HT-29 (cell line): ENCODE measurements around the genes RERG, STRAP and ABCC9.

DNA sequence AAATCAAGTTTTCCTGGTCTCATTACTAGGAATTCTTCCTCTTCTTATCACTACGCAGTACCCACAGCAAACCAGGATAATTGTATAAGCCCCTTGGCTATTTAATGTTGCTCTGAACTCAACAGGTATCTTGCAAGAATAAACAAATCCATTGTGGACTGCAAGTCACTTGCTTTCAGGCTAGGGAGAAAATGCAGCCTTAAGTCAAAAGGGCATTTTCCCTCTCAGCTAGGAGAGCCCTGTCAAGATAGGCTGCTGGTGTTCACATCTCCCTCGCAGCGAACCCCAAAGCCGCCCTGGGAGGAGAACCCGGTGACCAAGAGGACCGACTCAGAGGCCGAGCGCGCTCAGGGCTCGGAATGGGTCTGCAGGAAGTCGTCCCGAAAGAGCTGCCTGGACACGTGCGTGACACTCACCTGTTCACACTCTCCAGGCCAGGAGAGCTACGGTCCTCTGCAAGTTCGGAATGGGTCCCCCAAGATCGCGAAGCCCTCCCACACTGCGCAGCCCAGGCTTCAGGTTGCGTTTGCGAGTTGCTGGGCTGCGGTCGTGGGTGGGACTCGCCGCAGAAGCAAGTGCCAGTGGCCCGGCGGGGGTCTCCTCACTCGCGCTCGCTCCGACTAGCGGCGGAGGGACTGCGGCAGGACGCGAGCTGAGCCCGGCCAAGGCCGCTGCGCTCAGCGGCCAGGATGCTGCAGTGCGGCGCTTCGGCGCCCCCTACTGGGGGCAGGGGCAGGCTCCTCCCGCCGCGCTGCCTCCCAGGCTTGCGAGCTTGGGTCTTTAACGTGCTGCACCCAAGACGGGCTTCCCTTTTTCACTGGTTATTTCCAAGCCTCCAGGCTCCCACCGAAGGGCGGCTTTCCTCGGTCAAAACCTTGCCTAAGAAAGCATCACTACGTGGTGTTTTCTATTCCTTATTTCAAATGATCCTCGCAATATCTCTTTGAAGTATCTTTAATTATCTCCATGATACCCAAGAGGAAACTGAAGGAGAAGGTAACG is at the start of gene RERG:
Gene RERG (minus strand): TSS at position 639 of the 1,002 bp plus-strand sequence.
- RAMPAGE, long total RNA = no peak

DNA sequence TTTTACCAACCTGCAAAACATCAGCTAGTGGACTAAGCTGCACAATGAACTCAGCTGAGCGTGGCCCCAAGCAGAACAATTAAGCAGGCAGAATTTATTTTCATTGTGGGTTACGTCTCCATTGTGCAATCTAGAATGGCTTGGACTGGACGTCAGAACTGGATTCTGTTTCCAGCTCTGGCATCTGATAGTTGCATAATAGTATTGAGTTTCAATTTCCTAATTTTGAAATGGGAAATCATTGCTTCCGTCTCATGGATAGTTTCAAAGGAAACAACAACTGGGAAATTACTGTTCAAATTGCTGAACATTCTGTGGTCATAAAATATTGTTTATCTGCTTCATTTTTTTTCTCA is 35.6 kb upstream of the RERG start:
- RAMPAGE, long total RNA = no peak

- RAMPAGE, long total RNA = no peak
Observed at GRCh38 chr12:15547668-15548035, 225.3 kb downstream of the PTPRO start.

GRCh38 chr12:15882188-15883043 is at the start of gene STRAP:
Gene STRAP (plus strand): TSS chr12:15882387.
- RAMPAGE, long total RNA = start-site peak on the plus strand at chr12:15882401-15882639, 172 and 176 reads in 2 replicates

DNA sequence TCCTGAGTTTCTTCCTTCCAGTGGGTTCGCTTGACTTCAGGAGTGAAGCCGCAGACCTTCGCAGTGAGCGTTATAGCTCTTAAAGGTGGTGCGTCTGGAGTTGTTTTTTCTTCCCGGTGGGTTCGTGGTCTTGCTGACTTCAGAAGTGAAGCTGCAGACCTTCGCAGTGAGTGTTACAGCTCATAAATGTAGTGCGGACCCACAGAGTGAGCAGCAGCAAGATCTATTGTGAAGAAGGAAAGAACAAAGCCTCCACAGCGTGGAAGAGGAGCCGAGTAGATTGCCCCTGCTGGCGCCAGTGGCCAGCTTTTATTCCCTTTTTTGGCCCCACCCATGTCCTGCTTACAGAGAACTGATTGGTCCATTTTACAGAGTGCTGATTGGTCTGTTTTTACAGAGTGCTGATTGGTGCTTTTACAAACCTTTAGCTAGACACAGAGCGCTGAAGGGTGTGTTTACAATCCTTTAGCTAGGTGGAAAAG is 14.9 kb upstream of the MGST1 start:
- RAMPAGE, long total RNA = no peak

GRCh38 chr12:16363710-16364592 is 16.5 kb downstream of the MGST1 start:
- RAMPAGE, long total RNA = no peak

DNA sequence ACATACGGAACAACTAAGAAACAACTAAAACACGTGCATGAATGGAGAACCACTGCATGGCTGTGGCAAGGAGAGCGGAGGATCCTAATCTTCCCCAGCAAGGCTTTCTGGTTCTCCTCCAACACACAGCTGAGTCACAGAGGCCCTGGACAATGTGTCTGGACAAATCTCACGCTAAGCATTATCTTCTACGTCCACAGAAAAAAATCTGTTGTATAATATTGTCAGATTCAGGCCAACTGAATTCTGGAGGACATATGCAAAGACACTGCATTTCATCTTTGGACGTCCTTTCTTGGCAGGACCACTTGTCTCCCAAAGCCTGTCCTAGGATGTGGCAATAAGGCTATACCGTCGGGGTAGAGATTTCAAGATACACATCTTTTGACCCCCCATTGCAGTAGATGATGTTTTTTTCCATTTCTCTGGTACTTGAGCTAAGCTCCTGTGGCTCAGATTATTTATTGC is 19.6 kb downstream of the LMO3 start:
- RAMPAGE, long total RNA = no peak

- RAMPAGE, long total RNA = no peak
Observed at GRCh38 chr12:16599107-16599462, 6.9 kb downstream of the LMO3 start.

DNA sequence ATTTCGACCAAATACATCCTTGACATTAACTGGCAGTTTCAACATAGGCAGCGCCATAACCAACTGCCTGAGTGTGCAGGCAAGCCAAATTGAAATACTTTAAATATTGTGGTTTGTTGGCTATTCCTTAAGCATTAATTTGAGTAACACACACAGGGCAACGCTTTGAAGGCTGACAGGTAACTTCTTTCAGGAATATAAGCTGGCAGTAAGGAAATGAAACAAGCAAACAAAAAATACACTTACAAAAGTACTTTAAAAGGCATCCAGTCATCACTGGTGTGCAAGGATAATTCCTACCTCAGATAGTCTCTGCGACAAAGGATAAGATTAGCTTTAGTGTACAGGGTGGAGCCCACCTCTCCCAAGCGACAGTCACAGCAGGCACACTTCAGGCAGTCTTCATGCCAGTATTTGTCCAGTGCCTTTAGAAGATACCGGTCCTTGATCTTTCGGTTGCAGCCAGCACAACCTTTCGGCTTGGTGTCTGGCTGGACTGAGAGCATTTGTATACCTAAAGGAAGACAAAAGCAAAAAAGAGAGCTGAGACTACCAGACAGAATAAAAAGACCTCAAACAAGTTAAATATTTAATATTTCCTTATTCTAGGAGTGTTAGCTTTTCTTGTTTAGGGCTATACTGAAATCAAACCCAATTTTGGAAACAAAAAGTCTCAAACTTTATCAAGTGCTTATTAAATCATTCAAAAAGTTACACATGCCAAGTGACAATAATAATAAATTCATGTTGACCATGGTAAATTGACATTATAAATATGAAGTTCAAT is 5.4 kb downstream of the LMO3 start:
- RAMPAGE, long total RNA = no peak

DNA sequence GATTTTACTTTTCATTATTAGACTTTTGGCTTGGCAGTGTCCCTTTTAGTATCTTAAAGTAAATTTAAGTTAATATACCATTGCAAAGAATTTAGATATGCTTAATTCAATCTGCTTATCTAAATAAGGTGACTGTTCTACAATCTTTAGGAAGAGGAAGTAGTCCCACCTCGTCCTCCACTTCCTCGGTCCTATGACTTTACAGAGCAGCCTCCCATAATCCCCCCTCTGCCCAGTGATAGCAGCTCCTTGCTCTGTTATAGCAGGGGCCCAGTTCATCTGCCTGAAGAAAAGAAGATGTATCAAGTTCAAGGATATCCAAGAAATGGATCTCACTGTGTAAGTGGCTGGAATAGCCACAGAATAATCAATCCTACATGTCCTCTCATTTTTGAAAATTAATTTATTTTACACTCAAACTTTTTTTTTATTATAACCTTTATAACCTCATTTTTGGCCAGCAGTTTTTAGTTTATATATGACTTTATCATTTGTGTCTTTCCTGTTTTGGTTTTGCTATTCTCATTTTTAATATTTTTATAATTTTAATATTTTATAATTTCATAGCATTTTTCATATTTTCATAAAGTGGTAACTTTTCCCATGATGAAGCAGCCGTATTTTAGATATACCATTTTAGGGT is 92.3 kb upstream of the AEBP2 start:
- RAMPAGE, long total RNA = no peak

DNA sequence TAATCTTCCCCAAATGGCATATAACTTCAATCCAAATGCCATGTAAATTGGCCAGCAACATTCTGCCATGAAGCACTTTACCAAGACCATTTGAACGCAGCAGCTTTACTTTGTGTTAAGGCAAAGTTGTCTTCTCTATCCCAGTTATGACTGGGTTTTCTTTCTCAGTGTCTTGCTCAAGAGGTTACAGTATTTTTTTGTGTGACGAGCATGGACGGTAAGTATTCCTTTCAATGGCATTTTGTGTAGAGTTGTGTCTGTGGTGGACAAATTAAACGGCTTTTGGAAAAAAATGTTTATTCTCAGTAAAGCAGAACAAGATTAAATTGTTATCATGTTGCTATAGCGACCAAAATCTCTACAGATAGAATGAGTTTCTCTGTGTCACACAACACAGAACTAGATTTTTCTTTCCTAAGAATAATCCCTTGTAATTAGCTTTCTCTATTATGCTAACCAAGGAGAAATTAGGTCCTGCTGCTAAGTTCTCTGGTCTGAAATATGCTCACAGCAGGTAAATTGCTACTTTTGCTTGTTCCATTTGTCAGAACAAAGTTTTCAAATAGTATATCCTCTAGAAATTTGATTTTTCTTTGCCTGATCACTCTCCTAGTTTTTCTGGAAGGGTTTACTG is 417.1 kb downstream of the AEBP2 start:
- RAMPAGE, long total RNA = no peak

DNA sequence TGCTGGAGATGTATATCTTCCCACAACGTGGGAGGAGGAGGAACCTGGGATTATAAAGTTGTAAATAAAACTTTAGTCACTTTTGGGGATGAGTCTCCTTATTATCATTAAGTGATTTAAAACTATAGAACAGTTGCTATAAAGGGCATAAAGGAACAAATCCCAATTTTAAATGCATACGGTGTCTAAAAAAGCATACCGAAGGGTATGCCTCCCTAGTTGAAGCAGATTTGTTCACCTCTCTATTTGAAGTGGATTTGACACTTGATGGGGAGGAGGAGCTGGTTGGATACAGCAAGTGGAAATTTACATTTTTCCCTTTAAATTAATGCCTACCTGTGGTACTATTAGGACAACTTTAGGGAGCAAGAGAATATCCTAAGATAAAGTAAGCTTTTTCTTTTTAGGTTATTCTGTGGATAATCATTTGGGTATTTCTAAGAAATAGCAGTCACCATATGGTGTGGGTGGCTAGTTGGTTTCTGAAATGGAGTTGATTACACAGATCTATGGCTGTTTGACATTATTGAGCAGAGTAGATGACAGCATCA is 2.8 kb downstream of the PDE3A start:
- RAMPAGE, long total RNA = no peak

DNA sequence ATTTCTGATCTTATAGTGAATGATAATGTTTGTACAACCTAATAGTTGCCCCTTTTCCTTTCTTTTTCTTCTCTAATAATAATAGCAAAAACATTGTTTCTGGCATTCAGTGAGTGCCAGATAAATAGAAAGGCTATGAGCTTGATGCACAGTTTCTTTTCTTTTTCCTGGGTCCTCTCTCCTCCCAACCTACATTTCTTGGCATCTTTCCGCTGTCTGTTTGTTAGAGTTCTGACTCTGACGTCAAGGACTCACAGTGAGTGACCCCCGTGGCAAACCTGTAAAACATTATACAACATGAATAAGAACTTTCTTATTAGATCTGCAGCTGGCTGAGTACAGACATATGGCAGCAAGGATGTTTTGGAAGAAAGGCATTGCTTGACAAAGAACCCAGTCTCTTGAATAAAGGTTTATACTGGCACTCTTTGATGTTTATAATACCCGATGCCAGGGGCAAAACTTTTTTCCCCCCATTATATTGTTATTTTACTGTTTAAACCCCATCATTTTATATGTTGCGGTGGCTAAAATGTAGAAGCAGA is 159.1 kb downstream of the PDE3A start:
- RAMPAGE, long total RNA = no peak

GRCh38 chr12:21129880-21130261 is 1.1 kb upstream of the SLCO1B1 start:
- RAMPAGE, long total RNA = no peak

DNA sequence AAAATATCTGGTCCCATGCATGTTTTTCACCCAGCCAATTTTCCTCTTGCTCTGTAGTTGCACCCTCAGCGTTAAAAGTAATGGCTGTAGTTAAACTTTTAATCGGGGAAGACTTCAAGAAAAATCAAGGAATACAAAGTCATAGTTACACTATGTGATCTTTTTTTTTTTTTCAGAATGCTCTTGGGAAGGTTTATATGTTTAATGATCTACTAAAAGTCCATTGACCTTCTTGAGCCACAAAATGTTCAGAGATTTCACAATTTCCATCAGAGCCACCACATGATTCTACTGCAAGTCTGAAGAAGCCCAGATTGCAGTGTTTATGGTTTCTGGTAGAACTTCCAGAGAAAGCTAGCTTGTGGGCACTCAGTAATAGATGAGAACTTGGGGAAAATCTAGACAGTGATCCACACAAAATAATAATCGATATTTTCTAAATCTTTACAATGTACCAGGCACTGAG is 38.4 kb downstream of the GYS2 start:
- RAMPAGE, long total RNA = no peak

DNA sequence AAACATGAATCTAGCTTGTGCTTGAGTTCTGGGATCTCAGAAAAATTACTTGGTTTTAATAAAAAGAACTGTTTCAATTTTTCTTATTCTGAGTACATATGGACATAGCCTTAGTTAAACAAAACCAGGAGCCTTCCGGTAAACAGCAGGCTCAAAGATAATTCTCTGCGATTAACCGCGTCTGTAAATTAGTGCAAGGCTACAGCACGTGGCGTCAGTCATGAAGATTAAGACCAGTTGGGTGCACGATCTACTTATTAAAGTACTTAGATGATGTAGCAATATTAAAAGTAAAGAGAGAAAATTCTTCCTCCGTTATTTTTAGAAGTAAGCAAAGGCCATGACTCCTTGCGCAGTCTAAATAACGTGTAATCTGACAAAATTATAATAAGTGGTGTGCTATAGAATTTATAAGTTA is 677 bp downstream of the KCNJ8 start:
- RAMPAGE, long total RNA = no peak

GRCh38 chr12:21940510-21941584 is at the start of gene ABCC9:
Gene ABCC9 (minus strand): TSS chr12:21941426.
- RAMPAGE, long total RNA = no peak

GRCh38 chr12:22424176-22424375 is 89.6 kb upstream of the ST8SIA1 start:
- RAMPAGE, long total RNA = no peak

- RAMPAGE, long total RNA = no peak
Observed at GRCh38 chr12:22699385-22700163, 74.6 kb downstream of the ETNK1 start.

- RAMPAGE, long total RNA = no peak
Observed at GRCh38 chr12:23786540-23787073, 162.9 kb downstream of the SOX5 start.